Subcutaneous adipose tissue (tissue), 3 donors: ENCODE data around the gene VWA2.

GRCh38 chr10:114048296-114049136, 4.8 kb downstream of the ADRB1 start:
- PRO-cap: no peak
- RAMPAGE, long total RNA, 3 experiments: no peak in any of the 3 experiments

DNA sequence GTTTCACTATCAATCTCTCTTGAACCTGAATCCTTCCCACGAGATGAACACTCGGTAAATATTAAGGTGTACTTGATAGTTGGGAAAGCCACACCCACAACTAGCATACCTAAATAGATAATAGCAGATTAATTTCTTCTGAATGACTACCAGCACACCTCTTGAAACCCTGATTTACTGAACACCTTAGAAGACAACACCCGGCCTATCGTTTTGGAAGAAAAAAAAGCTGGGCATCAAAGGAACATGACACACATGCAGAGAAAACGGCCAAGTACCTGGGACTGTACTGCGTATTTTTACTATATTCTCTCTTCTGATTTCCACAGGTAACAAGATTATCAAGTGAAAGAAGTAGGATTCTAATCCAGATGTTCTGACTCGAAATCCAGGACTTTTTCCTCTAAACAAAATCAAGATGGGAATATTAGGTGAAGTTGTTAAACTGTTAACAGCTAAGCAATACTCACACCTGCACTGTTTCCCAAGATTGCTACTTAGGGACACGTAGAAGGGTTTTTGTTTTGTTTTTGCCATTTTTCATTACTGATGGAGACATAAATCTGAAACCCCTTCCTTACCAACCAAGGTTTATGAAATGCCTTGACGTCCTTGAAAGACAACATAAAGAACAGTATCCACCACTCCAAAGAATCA, 1.0 kb downstream of the CCDC186 start:
- PRO-cap: no peak
- RAMPAGE, long total RNA, 3 experiments: no peak in any of the 3 experiments

DNA sequence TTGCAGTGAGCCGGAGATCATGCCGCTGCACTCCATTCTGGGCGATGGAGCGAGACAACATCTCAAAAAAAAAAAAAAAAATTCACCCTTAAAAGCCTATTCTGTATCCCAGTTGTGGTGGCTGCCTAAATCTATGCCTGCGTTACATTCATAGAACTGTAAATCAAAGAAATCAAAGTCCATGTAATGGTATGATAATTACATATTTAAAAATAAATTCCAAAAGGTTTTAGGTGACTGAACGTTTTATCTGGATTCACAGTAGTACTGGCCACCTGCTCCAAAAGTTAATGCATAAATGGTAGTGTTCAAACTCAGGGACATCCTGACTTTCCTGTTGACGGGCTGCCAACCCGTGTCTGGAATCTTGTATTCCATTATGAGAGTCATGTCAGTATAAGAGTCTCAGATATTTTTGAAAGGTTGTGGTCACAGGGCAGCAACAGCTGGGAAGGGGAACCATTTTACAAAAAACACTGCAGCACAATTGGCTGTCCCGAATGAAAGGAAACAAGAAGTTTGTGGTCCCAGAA, 2.7 kb downstream of the TDRD1 start:
- PRO-cap: no peak
- RAMPAGE, long total RNA, 3 experiments: no peak in any of the 3 experiments

DNA sequence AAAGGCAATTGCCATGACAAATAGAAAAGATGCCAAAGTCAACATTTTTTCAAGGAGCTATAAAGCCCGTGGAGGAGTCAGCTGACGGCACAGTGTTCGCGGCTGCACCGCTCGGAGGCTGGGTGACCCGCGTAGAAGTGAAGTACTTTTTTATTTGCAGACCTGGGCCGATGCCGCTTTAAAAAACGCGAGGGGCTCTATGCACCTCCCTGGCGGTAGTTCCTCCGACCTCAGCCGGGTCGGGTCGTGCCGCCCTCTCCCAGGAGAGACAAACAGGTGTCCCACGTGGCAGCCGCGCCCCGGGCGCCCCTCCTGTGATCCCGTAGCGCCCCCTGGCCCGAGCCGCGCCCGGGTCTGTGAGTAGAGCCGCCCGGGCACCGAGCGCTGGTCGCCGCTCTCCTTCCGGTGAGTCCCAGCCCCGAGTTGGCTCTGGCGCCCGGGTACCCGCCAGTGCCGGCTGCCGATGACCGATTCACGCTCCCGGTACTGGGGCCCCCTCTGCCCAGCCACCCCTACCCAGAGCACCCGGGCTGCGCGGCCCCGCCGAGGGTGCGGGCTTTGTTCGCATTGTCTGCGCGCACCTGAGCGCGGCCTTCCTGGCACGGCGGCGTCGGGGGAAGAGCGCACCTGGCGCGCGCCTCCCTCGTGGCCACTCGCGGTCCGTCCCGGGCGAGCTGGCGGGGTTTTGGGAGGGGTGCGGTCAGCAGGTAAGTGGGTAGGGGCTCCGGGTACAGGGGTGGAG, at the start of gene VWA2:
Gene VWA2, plus strand, starts transcription at position 90 of the 742 bp plus-strand sequence.
- PRO-cap: unidirectional peak, plus-strand start at position 90 of the sequence
- RAMPAGE, long total RNA, 3 experiments: no peak in any of the 3 experiments

GRCh38 chr10:114245049-114245933, 6.2 kb downstream of the VWA2 start:
- PRO-cap: no peak
- RAMPAGE, long total RNA, 3 experiments: no peak in any of the 3 experiments

- PRO-cap: no peak
- RAMPAGE, long total RNA, 3 experiments: no peak in any of the 3 experiments
Measured at GRCh38 chr10:114266375-114267102, 27.5 kb downstream of the VWA2 start.

DNA sequence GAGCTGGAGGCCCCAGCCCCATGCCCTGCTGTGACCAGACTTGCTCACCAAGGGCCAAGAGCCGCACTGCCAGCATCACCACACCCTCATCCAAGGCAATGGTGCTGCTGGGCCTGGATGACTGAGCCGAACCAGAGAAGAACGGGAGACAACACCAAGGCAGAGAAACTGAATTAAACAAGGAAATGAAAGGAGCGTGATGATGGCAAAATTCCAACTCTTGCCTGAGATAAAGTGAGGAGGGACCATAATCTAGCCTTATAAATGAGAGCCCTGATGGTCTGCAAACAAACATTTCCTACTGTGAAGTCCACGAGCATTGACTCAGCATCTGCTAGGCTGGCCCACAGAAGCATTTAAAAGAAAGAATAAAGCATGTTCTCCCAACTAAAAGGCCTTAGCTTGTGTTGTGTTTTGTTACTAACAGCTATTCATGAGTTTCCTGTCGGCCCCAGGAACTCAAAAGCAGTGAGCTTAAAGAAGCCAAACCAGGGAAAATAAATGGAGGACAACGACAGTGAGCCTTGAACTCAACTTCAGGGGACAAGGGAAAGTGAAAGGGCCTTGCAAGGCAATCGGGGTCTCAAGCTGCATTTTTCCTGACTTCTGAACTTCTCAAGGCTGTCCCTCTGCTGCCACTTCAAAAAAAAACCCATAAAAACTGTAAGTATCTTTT, 60.4 kb downstream of the AFAP1L2 start:
- PRO-cap: no peak
- RAMPAGE, long total RNA, 3 experiments: no peak in any of the 3 experiments

DNA sequence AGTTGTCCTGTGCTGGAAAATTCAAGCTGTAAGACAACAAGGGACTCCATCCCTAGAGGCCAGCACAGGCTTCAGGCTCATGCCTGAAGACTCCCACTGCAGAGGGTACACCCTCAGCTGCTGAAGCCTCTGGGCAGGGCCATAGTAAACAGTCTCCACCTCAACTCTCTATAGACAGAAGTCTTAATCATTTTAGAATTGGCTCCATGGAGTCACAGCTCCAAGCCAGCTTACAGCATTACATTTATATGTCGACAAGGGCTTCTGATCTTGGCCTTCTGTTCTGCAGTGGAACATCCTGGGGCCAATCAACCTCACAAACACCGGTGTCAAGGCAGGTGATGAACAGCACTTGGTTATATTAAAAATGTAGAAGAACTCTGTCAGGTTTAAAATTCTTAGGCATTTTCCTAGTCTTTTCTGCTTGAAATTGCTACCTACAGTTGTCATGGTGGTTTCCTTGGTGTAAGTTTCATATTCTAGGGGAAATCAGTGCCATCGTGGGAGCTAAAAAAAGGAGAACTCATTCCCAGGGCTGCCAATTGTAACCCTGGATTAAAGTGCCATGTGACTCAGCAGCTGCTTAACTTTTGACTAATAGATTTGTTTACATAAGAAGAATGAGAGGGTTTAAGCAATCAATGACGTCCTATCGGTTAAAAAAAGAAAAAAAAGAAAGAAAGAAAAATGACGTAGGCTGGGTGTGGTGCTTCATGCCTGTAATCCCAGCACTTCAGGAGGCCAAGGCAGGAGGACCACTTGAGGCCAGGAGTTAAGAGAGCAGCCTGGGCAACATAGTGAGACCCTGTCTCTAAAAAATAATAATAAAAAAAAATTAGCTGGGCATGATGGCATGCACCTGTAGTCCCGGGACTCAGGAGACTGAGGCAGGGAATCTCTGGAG, 115.9 kb upstream of the AFAP1L2 start:
- PRO-cap: bidirectional peak, plus-strand start at position 744 of the sequence, minus-strand start at position 565 of the sequence
- RAMPAGE, long total RNA, 3 experiments: no peak in any of the 3 experiments

DNA sequence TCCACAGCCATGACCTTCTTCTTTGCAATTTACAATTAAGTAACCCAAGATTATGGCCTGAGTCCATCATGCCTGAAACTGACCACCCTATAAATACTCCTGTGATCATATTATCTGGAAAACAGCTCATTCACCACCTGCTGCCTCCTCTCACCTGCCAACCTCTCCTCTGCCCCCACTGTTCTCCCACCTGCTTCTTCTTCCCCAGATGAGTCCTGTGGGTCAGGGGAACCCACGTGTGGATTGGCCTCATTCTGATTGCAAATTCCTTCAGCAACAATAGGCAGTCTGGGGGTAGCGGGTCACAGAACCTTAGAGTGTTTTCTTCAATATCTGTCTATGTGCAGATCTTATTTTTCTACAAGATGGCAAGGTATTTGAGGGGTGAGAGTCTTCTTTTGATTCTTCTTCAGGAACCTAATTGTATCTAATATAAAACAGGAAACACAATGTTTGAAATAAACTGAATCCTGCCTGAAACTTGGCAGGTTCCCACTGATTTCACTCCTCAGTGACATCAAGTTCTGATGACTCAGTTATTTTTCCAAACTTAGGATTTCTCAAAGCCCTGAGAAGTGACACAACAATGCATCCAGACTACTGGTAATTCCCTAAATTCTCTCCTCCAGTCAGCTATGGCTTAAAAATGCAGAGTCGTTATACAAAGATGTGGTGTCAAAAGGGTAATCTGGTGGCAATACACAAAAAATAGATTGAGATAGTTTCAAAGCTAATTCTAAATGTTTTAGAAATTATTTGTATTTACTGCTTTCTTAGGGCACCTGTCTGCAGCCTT, 81.1 kb downstream of the ABLIM1 start:
- PRO-cap: no peak
- RAMPAGE, long total RNA, 3 experiments: no peak in any of the 3 experiments

DNA sequence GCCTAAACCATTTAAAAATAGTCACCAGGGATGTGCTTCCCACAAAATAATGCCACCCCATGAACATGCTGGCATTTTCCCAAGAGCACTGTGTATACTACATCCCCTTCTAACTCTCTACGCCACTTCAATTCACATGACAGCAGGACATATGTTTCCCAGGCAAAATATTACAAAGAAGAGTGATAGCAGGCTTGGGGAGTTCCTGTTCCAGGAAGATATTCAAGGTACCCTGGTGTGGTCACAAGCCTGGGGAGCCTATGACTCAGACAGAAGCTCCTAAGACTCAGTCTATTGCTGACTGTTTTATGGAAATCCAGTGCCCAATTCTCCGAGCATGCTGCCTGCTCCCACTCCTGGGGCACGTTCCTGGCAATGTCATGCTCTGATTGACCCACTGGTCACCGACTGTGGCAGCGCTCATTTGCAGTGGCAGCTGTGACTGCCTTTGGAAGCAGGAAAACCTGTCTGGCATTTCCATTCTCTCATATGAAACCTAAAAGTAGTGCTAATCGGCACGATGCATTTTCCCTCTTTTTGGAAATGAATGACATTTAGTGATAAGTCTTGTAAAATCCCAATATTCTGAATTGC, 23.5 kb upstream of the ABLIM1 start:
- PRO-cap: unidirectional peak, plus-strand start at position 289 of the sequence
- RAMPAGE, long total RNA, 3 experiments: no peak in any of the 3 experiments

DNA sequence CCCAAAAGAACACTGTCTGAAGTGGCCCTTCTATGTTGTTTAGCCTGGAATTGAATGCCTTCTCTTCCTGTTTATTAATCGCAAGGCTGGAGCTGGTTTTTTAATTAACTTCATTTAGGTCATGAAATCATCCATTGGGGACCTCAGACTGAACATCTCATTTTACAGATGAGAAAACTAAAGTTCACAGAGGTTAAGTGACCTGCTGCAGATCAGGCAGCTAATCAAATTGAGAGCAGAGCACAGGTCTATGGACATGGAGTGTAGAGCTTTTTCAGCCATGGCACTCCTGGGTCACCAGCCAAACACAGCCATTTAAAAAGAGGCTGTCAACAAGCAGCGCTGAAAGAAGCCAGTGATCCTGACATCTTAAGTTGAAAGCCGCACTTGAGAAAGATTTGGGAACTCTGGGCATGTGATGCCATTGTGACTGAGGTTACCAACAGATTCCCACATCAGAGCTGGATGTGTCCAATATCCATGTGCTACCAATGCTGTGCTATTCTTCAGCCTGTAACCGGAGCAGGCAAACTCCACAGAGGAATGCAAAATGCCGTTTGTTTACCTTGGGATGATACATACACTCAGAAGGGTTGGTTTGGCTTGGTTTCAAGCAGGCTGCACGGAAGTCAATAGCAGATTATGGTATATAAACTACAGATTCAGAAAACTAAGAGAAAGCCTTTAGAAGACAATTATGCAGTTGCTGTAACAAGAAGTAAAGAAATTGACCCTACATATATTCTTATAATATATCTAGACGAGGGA, 56.2 kb upstream of the ABLIM1 start:
- PRO-cap: no peak
- RAMPAGE, long total RNA, 3 experiments: no peak in any of the 3 experiments

DNA sequence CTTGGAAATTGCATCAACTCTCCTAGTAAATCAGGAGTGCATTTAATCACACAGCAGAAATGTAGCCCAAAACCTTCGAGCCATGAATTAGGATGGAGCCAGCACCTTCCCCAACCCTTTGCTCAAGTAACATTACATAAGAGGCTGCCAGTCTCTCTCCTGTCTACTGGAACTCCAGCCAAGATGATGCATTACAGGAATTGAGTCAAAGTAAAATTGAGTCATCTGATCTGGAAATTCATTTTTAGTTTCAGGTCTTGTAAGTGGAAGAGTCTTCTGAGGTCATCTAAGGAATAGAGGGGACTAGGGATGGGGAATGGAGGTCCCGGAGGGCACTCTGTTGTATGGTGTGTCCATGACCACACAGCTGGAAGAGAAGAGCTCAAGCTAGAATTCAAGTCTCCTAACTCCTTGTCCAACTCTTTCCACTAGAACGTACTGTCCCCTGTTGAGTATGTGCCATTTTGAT, 69.6 kb upstream of the FHIP2A start:
- PRO-cap: bidirectional peak, plus-strand start at position 247 of the sequence, minus-strand start at position 124 of the sequence
- RAMPAGE, long total RNA, 3 experiments: no peak in any of the 3 experiments

- PRO-cap: no peak
- RAMPAGE, long total RNA, 3 experiments: no peak in any of the 3 experiments
Measured at GRCh38 chr10:116211587-116212103, 61.4 kb downstream of the GFRA1 start.

- PRO-cap: no peak
- RAMPAGE, long total RNA, 3 experiments: no peak in any of the 3 experiments
Measured at GRCh38 chr10:116274763-116275135, 1.7 kb upstream of the GFRA1 start.

GRCh38 chr10:116548097-116548639, 2.4 kb downstream of the PNLIP start:
- PRO-cap: no peak
- RAMPAGE, long total RNA, 3 experiments: no peak in any of the 3 experiments

DNA sequence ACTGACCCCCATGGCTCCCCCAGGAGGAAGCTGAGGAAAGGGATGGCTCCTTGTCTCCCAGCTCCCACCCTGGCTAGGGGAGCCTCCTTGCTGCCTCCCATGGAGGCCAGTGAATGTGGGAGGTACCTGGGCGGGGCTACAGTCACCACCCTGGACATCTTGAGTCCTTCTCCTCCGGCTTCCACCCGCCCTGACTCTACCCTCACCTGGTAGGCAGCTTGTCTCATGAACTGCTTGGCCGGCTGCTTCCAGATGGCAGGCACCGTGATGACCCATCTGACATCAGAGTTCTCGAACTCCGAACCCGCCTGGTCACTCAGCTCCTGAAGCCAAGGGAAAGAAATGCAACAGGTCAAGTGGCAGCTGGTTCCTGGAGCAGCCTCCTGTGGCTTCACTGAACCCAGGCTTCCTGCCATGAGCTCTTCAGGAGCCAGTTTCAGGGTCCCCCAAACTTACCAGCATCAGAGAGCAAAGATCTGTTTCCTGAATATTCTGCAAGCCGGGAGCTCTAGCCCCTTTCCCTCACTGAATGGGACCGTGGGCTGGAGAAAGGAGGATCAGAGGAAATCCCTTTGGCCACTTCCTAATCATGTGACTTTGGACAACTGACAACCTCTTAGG, 22.5 kb upstream of the C10orf82 start:
- PRO-cap: no peak
- RAMPAGE, long total RNA, 3 experiments: no peak in any of the 3 experiments

- PRO-cap: no peak
- RAMPAGE, long total RNA, 3 experiments: no peak in any of the 3 experiments
Measured at GRCh38 chr10:116737635-116738216, 4.6 kb downstream of the HSPA12A start.

GRCh38 chr10:116756115-116756801, 13.9 kb upstream of the HSPA12A start:
- PRO-cap: no peak
- RAMPAGE, long total RNA, 3 experiments: no peak in any of the 3 experiments

DNA sequence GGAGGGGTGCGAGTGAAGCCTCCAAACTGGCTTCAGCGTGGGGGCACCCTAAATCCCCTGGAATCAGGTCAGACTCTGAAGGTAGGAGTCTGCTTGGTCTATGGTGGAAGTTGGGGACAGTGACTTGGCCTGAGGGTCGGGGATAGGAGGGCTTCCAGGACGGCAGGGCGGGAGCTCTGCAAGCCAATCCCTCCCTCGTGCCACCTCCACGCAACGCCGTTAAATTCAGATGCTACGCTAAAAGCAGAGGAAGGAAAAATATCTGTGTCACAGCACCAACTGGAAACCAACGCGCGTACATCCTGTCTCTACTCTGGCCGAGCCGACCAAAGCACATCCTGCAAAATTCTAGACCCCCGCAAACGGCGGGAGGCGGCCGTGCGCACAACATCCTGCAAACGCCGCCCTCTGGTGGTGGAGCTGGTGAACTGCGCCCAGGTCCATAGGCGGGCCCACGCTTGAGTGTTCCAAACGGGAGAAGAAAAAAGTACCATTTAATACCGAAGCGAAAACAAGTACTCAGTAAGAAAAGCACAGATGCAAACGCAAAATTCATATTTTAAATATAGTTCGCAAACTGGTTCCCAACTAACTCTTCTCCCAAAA, 45.6 kb upstream of the HSPA12A start:
- PRO-cap: no peak
- RAMPAGE, long total RNA, 3 experiments: no peak in any of the 3 experiments

DNA sequence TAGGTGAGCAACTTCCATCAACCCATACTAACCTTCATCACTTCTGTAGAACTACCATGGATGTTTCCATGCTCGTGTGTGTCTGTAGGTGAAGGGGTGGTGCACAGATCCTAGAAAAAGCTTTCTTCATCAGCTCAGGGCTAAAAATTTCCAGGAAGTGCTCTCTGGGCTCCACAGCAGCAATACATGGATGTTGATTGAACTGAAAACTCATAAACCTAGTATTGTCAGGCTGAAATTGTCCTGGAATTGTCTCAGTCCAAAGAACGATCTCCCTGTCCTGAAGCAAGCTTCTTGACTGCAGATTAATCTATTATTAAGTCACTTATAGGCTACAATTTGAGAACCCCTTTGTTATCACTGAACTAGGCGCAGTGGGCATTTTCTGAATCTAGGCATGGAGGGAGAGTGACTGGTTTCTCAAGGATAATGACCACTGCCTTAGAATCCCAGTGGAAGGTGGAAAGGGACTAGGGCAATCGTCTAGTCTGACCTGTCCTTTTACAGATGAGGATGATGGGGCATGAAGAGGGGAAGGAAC, 39.8 kb downstream of the ENO4 start:
- PRO-cap: no peak
- RAMPAGE, long total RNA, 3 experiments: no peak in any of the 3 experiments